ENCODE data around the genes SKAP2 and CPVL.

- PRO-cap: no peak
These were observed 87.8 kb downstream of the SKAP2 start for GRCh38 chr7:26776253-26777313.

GRCh38 chr7:26863870-26864979 lies at the start of gene SKAP2:
Gene SKAP2, minus strand, starts transcription at chr7:26864590.
- PRO-cap: bidirectional peak, plus-strand start at chr7:26864873, minus-strand start at chr7:26864620

DNA sequence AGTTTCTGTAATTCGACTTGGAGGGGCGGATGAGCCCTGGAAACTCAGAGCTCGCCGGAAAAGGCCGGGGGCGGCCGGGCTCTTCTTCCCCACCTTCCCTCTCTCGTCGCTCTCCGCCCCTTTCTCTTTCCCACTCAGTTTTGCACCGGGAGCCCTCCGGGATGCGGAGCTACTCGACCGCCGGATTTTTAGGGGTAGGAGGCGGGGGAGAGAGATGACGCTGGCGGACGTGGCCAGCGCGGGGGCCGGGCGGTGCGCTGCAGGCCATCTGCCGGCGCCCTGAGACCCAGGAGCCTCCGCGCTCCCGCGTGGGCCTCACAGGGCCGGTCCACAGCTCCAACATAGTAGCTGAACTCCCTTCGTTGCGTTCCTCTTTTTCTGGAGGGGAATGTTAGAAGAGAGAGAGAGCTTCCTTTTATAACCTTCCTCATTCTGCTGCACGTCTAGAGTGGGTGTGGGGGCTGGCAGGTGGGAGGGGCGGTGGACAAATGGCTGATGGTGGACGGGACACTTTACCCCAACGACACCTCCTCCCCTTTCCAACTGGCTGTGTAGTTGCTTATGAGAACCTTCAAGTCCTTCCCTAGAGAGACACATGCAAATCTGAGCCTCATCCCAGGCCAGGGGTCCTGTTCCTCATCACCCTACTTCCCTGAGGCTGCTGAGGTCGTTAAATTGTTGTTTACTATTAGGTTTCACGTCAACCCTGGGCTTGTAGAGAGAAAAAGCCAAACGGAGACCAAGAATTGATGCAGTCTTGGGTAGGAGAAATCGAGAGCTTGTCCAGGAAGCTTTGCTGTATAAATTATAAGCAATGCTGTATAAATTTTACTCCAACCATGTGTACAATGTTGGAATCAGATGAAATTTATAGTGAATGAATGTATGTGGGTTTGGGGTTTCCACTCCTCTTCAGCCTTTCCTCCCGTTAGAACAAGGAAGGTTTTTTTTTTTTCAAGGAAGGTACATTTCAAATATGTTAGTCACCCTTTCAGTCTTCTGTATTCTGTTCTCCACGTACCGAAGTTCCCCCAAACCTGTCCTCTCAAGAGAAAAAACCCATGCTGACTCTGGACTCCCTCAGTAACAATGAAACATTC lies 1.3 kb upstream of the HOXA1 start:
- PRO-cap: no peak

DNA sequence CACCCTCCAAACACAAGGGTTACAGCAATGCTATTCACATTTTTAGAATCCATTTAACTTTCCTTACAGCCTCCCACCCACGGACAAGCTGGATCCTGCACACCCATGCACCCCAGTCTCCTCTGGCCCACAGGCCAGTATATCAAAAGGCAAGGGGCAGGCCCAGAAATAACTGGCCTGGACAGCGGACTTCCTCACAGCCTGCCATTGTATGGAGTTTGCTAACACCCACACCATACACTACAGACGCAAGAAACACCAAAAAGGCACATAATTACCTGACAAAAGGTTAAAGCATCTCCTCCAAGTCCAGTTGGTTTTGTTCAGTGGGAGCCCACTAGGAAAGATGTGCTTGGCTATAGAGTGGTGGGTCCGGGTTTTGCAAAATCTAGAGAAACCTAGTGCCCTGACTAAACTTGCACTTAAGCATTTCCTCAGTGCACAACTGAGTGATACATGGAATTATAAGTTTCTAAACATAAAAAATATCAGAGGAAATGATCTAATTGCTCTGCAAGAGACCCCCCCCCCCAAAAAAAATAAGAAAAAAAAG lies 11.9 kb downstream of the HOXA4 start:
- PRO-cap: no peak

GRCh38 chr7:27173572-27174006 lies 531 bp downstream of the HOXA10 start:
- PRO-cap: no peak

DNA sequence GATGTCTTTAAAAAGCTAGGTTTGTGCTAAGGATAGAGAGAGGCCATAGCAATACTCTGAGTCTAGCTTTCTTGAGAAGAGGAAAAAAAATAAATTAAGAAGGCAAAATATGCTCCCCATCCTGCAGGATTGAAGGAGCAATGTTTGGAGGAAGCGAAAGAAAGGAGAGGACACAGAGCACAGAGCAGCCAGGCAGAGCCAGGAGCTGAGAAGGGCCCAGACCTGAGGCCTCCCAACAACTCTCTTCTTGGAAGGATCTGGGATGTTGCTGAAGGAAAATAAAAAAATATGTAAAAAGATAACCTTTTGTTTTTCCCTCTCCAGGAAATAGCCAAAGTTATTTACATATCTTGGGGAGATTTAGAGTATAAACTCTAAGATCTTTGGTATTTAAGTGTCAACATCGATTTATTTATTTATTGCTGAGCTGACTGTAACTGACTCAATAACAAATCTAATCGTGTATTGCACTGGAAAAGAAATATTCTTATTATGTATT lies 1.6 kb upstream of the HOXA11 start:
- PRO-cap: no peak

GRCh38 chr7:27193931-27194184 lies 6.0 kb downstream of the HOXA13 start:
- PRO-cap: no peak

- PRO-cap: no peak
These were observed 15.6 kb downstream of the HIBADH start for GRCh38 chr7:27647122-27647372.

DNA sequence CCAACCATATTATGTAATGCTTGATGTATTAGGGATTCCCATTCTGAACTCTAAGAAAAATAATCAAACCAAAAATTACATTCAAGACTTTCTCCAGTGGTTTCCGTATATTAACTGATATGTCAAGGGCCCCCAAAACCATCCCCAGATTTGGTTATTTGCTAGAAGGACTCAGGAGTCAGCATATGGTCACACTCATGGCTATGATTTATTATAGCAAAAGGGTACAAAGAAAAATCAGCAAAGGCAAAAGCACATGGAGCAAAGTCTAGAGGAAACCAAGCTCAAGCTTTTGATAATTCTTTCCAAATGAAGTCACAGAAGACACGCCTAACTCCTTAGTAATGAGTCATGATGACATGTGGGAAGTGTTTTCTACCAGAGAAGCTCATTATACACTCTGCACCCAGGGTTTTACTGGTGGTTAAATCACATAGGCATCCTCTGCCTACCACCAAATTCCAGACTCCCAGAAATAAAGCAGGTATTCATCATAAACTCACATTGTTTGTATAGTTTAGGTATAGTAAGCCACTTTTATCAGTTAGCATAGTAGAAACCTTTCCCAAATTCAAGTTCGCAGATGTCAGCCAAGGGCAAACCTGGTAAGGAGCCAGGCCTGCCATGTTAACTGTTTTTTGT lies 15.2 kb upstream of the HIBADH start:
- PRO-cap: no peak

- PRO-cap: no peak
These were observed 175.2 kb downstream of the JAZF1 start for GRCh38 chr7:28005402-28005855.

- PRO-cap: no peak
These were observed 143.5 kb downstream of the JAZF1 start for GRCh38 chr7:28036712-28037902.

DNA sequence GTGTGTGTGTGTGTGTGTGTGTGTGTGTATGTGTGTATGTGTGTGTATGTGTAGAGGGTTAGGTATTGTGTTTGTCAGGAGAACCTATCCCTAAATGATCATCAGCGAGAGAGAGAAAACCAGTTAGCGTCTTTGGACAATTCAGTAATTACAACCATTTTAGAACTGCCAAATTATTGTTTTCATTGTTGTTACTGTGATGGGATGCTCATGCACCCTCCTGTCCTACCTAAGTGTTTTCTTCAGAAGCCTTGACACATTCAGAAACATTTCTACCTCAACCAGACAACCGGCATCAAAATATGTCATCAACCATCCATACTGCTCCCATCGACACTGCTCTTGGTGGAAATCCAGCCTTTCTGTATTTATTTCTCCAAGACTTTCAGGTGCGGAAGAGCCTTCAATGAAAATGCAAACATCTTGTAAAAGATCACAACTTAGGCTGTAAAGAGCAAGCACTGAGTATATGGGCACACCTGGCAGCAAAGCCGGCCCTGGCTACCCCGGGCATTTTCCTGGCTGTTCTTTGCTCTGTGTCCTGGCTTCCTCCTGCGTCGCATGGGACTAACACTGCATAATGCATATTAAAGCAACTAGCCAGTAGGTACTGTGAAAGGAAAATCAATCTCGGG lies 10.1 kb downstream of the JAZF1 start:
- PRO-cap: no peak

DNA sequence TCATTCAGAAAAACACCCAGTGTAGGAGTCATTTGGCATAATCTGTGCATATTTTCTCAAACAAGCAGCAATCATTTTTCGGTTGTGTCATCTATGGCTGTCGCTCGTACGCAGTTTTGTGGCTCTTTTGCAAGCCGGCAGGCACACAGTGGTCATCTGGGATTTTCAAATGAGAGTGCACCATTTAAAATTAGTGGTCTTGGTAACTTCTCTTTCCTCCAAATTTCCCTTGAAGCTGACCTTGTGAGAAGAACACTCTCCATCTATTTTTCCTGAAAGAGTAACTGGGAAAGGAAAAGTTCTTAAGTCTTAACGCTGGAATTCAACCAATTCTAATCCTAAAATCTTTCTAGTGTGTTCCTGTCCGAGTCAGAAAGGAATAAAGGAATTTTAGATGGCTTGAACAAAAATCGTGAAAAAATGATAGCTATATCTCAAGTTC lies 20.0 kb downstream of the CREB5 start:
- PRO-cap: no peak

DNA sequence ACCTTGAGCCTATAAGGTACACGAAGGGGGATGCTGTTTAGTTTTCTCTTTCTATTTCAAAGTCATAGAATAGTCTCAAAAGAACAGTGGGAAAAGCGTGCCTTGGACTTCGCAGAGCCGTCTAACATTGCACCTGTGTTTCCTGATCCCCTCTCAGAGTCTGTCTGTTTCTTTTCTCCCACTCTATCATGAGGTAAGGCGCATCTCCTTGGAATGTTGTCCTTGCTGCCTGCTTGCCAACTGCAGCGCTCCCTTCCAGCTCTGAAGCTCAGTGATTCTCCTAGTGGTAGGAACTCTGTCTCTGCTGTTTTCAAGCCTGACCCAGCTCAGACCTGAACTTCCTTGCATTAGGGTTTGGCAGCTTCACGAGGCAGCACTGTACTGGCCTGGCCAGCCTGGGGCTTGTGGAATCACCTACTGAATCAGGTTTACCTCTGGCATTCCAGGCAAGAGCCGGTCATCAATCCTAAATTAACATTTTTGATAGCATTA lies 123.9 kb downstream of the CREB5 start:
- PRO-cap: no peak

DNA sequence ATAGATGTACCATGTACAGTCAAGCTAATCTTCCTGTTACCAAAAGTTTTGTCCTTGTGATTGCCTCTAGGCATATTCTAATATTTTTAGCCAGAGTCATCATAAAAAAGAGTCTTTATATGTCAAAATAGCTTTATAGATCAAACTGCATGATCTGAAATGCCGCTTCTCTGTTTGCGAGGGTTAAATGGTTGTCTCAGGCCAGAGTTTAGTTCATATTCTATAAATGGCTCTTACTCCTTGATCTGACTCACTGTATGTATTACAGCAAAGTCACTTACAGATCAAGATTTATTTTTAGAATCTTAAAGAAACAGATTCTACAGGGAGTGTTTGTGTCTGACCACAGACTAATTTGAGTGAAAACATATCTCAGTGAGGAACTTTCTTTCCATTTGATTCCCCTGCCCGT lies 211.0 kb downstream of the CREB5 start:
- PRO-cap: no peak

DNA sequence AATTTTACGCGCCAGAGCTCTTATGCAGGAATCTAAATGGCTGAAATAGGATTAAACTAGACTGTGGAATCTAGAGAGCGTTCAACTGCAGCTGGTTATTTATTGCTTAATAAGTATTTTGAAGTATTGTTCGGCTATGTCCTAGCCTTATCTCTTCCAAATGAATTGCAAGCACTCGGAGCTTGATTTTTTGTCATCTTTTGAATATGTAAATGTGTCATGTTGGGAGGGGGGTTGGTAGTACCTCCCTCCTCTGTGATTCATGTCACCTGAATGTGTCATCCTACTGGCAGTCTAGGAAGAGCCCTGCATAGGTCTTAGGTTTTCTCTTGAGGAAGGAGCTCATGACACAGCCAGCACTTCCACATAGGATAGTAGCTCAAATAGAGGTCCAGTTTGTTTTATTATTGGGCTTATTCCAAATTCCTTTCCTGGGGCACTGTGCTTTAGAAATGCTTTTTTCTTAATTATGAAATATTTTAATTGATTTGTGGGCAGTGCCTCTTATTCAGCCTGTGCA lies 22.4 kb upstream of the TRIL start:
- PRO-cap: no peak

- PRO-cap: no peak
These were observed at the start of gene CPVL for GRCh38 chr7:29146308-29147121. Gene CPVL, minus strand, starts transcription at chr7:29146537.

- PRO-cap: no peak
These were observed 14.0 kb downstream of the CHN2 start for GRCh38 chr7:29208217-29209245.

- PRO-cap: no peak
These were observed 15.1 kb downstream of the CHN2 start for GRCh38 chr7:29209330-29210479.

- PRO-cap: no peak
These were observed 60.1 kb downstream of the CHN2 start for GRCh38 chr7:29254625-29255069.